Calu3 (cell line): ENCODE results near the genes MYH6 and THTPA.

DNA sequence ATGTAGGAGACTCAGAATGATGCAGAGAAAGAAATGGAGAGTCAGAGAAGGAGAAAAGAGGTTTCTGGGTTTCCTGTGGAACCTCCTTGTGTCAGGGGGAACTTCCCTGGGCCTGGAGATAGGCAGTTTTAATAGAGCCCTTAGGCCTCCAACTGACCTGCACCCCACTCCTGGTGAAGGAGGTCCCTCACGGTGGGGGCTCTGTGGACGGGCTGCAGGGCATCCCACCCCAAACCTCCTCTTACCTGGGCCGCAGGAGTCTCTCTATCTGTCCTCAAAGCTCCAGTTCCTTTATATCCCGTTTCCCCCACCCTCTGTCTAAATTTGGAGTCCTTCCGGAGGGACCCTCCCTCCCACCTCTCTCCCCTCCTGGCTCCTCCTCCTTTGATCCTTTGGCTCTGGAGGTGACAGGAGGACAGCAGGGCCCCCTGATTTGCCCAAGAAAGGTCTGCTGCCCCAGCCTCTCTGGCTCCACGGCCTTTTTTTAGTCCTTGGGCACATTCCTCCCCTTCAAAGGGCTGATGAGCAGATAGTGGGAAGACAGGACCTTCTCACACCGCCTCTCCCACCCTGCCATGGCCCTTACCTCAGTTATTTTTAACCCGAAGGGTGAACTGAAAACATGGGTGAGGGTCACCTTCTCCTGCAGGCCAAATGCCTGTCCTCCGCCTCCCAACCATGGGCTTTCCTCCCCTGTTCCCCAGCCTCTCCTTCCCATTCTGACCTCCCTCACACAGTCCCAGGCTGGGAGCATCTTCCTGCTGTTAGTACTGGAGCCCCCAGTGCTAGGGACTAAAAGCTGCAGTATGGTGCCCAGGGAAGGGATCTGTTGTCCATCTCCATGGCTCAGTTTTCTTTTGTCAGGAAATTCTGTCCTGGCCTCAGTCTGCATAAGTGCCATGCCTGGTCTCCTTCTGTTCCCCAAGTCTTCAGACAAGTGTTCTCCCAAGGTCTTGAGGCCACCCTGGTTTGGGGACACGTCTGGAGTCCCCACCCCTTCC is at the start of gene MYH6:
TSS of gene MYH6 (minus strand) at position 266 of the 1,001 bp plus-strand sequence.
- PRO-cap: no peak

GRCh38 chr14:23415082-23416009 is 7.3 kb upstream of the MYH6 start:
- PRO-cap: no peak

GRCh38 chr14:23416010-23416644 is 8.1 kb upstream of the MYH6 start:
- PRO-cap: no peak

GRCh38 chr14:23429635-23430197 is 5.7 kb downstream of the MYH7 start:
- PRO-cap: no peak

DNA sequence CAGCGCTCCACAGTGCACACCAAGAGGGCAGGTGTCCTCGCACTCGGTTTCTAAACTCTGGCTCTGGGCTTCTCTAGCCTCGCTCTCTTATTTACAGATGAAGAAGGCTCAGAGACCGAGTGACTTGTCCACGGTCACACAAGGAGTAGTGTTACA is 620 bp upstream of the NGDN start:
- PRO-cap: no peak

DNA sequence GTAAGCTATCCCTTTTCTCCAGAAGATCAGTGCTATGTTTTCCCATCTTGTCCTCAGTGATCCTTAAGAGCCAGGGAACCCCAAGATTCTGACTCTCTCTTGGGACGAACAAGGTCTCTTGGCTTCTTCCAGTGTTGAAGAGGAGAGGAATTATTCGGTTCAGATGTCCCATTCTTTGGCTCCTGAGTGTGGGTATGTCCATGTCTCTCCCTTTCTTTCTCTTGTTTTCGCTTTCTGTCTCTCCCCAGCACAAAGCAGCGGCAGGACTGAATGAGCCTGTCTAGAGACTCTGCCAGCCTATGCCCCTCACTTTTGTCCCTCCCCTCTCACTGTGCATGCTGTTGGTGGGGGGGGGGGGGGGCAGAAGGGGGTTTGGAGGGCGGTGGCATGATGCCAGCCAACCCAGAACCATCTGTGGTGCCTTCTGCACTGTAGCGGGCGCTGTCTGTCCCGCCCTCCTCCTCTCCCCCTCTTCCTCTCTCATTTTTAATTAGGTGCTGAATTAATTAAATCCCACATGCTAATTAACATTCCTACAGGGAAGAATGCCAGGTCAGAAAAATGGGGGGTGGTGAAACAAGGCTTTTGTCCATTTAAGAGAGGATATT is 17.7 kb downstream of the NGDN start:
- PRO-cap: no peak

- PRO-cap: no peak
These were observed 24.7 kb downstream of the NGDN start for GRCh38 chr14:23494165-23494716.

DNA sequence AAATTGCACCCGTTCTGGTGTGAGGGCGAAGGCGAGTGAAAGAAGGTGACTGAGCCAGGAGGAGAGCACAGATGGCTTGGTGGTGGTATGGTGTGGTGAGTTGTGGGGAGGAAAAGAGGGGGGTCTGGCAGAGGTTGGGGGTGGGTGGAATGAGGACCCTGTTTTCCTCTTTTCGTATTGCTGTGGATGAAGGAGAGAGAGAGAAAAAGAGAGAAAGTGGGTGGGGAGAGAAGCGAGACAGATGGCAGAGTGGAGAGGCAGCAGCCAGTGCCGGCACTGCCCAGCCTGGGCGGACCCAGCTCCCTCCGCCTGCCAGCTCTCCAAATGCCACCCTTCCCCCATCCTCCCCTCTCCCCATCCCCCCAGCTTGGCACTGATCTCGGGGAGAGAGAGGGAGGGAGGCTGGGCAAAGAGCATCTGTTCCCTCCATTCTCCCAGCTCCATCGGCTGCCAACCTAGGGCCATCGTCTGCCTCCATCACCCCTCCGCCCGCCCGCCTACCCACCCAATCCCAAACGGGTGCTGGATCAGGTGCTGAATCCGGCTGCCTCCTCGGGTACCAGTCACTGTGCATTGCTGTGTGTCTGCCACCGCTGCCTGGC is 38.7 kb downstream of the ZFHX2 start:
- PRO-cap: no peak

DNA sequence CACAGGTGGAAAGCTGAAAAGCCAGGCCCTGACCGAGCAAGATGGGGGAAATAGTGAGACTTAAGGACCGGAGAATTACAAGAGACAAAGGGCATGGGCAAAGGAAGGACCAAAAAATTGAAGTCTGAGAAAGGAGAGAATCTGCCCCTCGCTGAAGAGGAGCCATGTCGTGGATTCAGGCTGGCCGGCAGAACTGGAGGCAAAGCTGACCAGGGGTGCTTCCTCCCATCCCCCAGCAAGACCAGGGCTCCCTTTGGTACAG is 12.2 kb downstream of the ZFHX2 start:
- PRO-cap: no peak

- PRO-cap: no peak
These were observed 6.8 kb downstream of the ZFHX2 start for GRCh38 chr14:23544251-23545637.

GRCh38 chr14:23555612-23556649 is at the start of gene THTPA:
Gene THTPA, plus strand, starts transcription at chr14:23556271.
- PRO-cap: bidirectional peak, plus-strand start at chr14:23556042, minus-strand start at chr14:23555874; bidirectional peak, plus-strand start at chr14:23556371, minus-strand start at chr14:23556195

GRCh38 chr14:23631683-23632503 is 4.3 kb upstream of the DHRS2 start:
- PRO-cap: no peak

- PRO-cap: no peak
These were observed 59.2 kb downstream of the DHRS2 start for GRCh38 chr14:23695015-23696178.

- PRO-cap: no peak
These were observed 21.8 kb upstream of the DHRS4 start for GRCh38 chr14:23931762-23932134.

DNA sequence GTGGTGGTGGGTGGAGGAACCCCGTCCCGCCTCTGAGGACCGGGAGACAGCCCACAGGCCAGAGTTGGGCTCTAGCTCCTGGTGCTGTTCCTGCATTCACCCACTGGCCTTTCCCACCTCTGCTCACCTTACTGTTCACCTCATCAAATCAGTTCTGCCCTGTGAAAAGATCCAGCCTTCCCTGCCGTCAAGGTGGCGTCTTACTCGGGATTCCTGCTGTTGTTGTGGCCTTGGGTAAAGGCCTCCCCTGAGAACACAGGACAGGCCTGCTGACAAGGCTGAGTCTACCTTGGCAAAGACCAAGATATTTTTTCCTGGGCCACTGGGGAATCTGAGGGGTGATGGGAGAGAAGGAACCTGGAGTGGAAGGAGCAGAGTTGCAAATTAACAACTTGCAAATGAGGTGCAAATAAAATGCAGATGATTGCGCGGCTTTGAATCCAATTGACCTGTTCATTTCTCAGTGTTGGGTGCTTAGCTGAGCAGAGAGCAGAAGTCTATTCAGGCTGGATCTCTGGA is 17.3 kb downstream of the DHRS4L2 start:
- PRO-cap: no peak

DNA sequence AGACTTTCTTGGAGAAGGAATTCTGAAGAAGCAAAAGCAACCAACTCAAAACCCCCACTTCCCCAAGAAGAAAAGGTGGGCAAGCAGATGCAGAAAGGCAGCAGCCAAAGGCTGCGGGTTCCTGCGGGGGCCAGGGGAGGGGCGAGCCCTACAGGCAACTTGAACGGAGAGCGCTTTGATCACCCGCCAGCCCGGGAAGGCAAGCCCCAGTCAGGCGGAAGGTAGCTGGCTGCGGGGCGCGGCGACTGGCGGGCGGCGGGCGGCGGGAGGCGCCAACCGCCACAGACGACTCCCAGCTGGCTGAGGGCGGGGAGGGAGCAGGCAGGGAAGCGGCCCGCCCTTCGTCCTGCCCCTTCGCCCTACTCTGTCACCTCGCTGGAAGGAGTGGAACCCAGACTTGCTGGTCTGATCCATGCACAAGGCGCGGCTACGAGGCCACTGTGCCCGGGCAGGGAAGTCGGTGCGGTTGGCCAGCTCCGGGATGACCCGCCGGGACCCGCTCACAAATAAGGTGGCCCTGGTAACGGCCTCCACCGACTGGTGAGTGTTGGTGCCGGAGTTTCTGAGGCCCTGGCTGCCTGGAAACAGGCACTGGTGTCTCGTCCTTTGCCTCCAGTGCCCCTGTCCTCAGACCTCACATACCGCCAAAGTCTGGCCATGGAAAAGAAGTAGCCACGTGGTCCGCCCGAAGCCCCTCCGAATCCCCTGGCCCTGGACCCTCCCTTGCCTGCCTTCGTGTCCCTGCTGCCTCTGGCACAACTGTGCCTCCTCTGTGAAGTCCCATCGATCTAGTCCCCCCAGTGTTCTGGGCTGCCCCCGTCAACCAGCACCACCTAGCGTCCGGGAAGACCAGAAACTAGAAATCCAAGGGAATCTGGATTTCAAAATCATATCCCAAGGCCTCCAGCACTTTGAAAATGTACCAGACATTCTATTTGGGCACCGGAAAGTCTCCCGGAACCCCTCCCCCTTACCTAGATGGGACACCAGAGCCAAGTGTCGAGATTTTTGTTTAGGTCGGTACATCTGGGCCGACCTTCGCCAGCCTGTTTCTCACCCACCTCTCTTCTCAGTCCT is 15.4 kb upstream of the CARMIL3 start:
- PRO-cap: bidirectional peak, plus-strand start at position 438 of the sequence, minus-strand start at position 199 of the sequence; unidirectional peak, minus-strand start at position 772 of the sequence

DNA sequence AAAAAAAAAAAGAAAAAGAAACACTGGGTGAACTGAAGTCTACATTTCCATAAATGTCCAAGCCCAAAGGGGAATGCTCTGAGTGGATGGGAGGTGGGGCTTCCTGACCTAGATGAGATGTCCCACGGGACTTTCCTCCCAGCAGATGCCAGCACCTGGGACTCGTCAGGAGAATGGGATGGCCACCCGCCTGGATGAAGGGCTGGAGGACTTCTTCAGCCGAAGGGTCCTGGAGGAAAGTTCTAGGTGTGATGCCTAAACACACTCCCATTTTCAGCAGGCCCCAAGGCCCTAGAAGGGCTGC is 7.3 kb upstream of the CPNE6 start:
- PRO-cap: no peak

- PRO-cap: no peak
These were observed 7.5 kb upstream of the FITM1 start for GRCh38 chr14:24122884-24123396.

GRCh38 chr14:24141670-24142125 is 307 bp upstream of the EMC9 start:
- PRO-cap: bidirectional peak, plus-strand start at chr14:24141862, minus-strand start at chr14:24141591

GRCh38 chr14:24161886-24162515 is 936 bp downstream of the IRF9 start:
- PRO-cap: no peak